HepG2 (cell line): ENCODE results near the genes RNASEK, BCL6B, DVL2 and TNK1.

DNA sequence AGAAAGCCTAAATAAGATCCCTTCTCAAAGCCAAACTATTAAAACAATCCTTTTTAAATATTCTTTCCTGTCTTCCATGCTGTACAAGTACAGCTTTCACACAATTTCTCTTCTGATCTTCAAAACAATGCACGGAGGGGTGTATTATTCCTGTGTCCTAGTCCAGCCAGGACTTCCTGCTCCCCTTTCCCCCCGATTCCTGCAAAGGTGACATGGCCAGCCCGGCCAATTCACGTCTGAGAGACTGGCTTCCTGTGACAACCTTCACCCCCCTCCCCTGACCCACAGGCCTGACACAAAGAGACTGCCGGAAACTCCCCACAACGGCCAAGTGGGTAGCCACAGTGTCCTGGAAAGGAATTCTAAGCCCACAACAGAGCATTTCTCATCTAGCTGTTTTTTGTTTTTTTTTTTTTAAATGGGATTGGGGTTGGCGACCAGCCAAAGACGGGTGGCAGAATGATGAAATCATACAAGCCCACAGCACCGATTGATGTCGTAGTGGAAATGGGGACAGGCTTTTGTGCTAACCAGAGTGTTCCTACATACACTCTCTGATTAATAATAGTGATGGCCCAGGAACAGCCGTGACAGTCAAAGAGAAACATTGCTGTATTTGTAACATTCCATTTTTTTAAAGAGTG lies 2.9 kb upstream of the XAF1 start:
- RRBS, 2 experiments: 50 to 69% methylated on average over 3 of the region's 11 CpGs
CAGE:
- cytosol, long polyA minus RNA: no peak
- cytosol, long polyA plus RNA: no peak
- long polyA plus RNA: no peak
- nucleus, long polyA minus RNA: no peak
- nucleus, long polyA plus RNA: no peak

- RRBS, 2 experiments: 2 to 7% methylated on average over 2 of the region's 42 CpGs
CAGE:
- cytosol, long polyA minus RNA: start-site peak on the minus strand at chr17:7012307-7012339, 27 reads; start-site peak on the plus strand at chr17:7012617-7012649, 106 reads
- cytosol, long polyA plus RNA: start-site peak on the plus strand at chr17:7012605-7012661, 613 and 817 reads in 2 replicates
- long polyA plus RNA: start-site peak on the plus strand at chr17:7012601-7012671, 968 and 1,725 reads in 2 replicates
- nucleus, long polyA minus RNA: no peak
- nucleus, long polyA plus RNA: start-site peak on the plus strand at chr17:7012617-7012659, 238 and 323 reads in 2 replicates
These were observed at the start of gene RNASEK for GRCh38 chr17:7012163-7012835. Gene RNASEK, plus strand, starts transcription at chr17:7012624.

DNA sequence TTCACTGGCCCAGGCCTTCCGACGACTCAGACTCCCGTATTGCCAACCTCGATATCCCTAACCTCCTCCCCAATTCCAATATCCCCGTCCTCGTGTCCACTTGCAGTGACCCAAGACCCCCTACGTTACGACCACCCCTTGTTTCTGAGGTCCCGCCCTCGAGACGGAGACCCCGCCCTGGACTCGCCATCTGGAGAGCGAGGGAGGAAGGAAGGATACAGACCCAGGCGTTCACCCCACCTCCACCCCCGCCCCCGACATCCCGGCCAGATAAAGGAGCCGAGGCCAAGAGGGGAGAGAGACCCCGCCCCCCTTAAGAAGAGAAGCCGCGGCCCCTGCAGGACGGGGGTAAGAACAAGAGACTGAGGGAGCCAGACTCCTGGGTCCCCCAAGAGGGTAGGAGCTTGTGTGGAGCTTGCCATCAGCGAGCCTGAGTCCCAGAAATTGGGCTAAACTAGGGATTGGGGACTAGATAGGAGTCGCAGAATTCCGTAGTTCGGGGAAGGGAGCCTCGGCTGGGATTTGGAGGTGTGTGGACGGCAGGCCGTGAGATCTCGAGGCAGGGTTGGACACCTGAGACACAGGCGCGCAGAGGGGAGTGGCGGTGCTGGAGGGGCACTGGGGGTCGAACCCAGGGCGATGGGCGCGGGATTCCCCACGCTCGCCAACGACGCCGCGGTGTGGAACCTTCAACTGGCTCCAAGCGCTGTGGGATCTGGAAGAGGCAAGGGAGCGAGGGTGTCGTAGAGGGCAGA lies at the start of gene BCL6B:
Gene BCL6B, plus strand, starts transcription at position 299 of the 755 bp plus-strand sequence.
- RRBS, 2 experiments: no CpG with 5 or more reads among the region's 47 CpGs
CAGE:
- cytosol, long polyA minus RNA: no peak
- cytosol, long polyA plus RNA: no peak
- long polyA plus RNA: no peak
- nucleus, long polyA minus RNA: no peak
- nucleus, long polyA plus RNA: no peak

DNA sequence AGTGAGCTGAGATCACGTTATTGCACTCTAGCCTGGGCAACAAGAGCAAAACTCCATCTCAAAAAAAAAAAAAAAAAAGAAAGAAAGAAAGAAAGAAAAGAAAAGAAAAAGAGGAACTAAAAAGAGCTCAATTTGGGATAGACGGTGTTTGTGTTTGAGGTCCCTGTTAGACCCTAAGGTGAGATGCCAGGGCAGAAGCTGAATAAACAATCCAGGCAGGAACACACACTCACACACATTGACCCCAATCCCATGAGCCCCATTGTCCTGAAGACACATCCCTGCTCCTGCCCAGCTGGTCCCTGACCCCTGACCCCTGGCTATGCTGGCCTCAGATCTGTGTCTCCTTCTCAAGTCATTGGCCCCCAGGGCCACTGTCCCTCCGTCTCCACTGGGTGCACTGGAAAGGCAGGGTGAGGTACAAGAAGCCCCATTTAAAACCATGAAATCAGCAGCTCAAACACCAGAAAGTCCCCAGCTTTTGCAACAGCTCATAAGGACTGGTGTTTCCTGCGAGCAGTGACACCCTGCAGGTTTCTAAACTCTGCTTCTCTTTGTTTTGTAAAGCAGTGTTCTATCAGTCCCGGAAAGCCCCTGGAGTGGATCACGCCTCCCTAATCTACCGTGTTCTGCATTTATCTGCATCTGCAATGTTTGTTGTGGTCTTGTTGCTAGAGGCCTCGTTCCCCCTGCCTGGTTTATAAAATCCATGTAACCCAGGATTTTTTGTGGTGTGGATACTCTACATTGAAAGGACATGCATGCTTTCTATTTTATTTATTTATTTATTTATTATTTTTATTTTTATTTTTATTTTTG lies 18.0 kb upstream of the ASGR2 start:
- RRBS, 2 experiments: no CpG with 5 or more reads among the region's 8 CpGs
CAGE:
- cytosol, long polyA minus RNA: no peak
- cytosol, long polyA plus RNA: no peak
- long polyA plus RNA: no peak
- nucleus, long polyA minus RNA: no peak
- nucleus, long polyA plus RNA: no peak

GRCh38 chr17:7177997-7178743 lies 1.0 kb downstream of the ASGR1 start:
- RRBS, 2 experiments: 0% methylated on average over 1 to 2 of the region's 19 CpGs
CAGE:
- cytosol, long polyA minus RNA: no peak
- cytosol, long polyA plus RNA: no peak
- long polyA plus RNA: no peak
- nucleus, long polyA minus RNA: start-site peak on the plus strand at chr17:7178687-7178694, 18 reads
- nucleus, long polyA plus RNA: no peak

DNA sequence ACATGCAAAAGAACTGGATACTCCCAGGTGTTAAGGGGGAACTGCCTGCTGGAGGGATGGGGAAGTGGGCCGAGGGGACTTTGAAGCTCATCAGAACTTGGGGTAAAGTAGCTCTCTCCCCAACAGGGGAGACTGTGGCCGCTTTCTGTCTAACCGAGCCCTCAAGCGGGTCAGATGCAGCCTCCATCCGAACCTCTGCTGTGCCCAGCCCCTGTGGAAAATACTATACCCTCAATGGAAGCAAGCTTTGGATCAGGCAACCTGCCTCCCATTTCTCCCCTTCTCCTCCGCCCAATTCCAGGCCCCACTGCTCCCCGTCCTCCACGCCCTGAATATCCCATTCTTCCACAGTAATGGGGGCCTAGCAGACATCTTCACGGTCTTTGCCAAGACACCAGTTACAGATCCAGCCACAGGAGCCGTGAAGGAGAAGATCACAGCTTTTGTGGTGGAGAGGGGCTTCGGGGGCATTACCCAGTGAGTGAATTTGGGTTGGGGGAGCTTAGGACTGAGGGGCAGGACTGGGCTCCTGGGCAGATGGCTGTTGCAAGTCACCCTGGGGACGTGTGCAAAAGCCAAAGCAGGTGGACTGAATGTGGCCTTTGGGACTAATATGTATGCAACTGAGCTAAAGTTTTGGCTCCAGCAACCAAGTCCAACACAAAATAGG lies 2.2 kb downstream of the ACADVL start:
- RRBS, 2 experiments: no CpG with 5 or more reads among the region's 12 CpGs
CAGE:
- cytosol, long polyA minus RNA: no peak
- cytosol, long polyA plus RNA: no peak
- long polyA plus RNA: no peak
- nucleus, long polyA minus RNA: no peak
- nucleus, long polyA plus RNA: no peak

- RRBS, 2 experiments: no CpG with 5 or more reads among the region's 85 CpGs
CAGE:
- cytosol, long polyA minus RNA: no peak
- cytosol, long polyA plus RNA: no peak
- long polyA plus RNA: no peak
- nucleus, long polyA minus RNA: no peak
- nucleus, long polyA plus RNA: no peak
These were observed at the start of gene DVL2 for GRCh38 chr17:7233854-7235178. Gene DVL2, minus strand, starts transcription at chr17:7234517.

GRCh38 chr17:7248698-7249205 lies 2.8 kb downstream of the CTDNEP1 start:
- RRBS, 2 experiments: no CpG with 5 or more reads among the region's 6 CpGs
CAGE:
- cytosol, long polyA minus RNA: no peak
- cytosol, long polyA plus RNA: no peak
- long polyA plus RNA: no peak
- nucleus, long polyA minus RNA: no peak
- nucleus, long polyA plus RNA: no peak

- RRBS, 2 experiments: no CpG with 5 or more reads among the region's 3 CpGs
CAGE:
- cytosol, long polyA minus RNA: no peak
- cytosol, long polyA plus RNA: no peak
- long polyA plus RNA: no peak
- nucleus, long polyA minus RNA: no peak
- nucleus, long polyA plus RNA: no peak
These were observed 3.8 kb upstream of the CLDN7 start for GRCh38 chr17:7266089-7266389.

GRCh38 chr17:7280417-7280696 lies 1.2 kb upstream of the SLC2A4 start:
- RRBS, 2 experiments: no CpG with 5 or more reads among the region's 10 CpGs
CAGE:
- cytosol, long polyA minus RNA: no peak
- cytosol, long polyA plus RNA: no peak
- long polyA plus RNA: no peak
- nucleus, long polyA minus RNA: no peak
- nucleus, long polyA plus RNA: no peak

- RRBS, 2 experiments: 77% methylated on average over 1 of the region's 12 CpGs; no CpG with 5 or more reads in 1 of the 2 experiments
CAGE:
- cytosol, long polyA minus RNA: no peak
- cytosol, long polyA plus RNA: no peak
- long polyA plus RNA: no peak
- nucleus, long polyA minus RNA: no peak
- nucleus, long polyA plus RNA: no peak
These were observed 5.1 kb downstream of the YBX2 start for GRCh38 chr17:7289323-7289722.

- RRBS, 2 experiments: 2 to 5% methylated on average over 4 to 9 of the region's 58 CpGs
CAGE:
- cytosol, long polyA minus RNA: start-site peak on the plus strand at chr17:7381070-7381080, 6 reads
- cytosol, long polyA plus RNA: no peak
- long polyA plus RNA: no peak
- nucleus, long polyA minus RNA: no peak
- nucleus, long polyA plus RNA: no peak
These were observed at the start of gene TNK1 for GRCh38 chr17:7380722-7381823. Gene TNK1, plus strand, starts transcription at chr17:7381089.

GRCh38 chr17:7403341-7403839 lies 507 bp downstream of the TMEM256 start:
- RRBS, 2 experiments: no CpG with 5 or more reads among the region's 19 CpGs
CAGE:
- cytosol, long polyA minus RNA: no peak
- cytosol, long polyA plus RNA: no peak
- long polyA plus RNA: no peak
- nucleus, long polyA minus RNA: no peak
- nucleus, long polyA plus RNA: no peak

- RRBS, 2 experiments: no CpG with 5 or more reads among the region's 13 CpGs
CAGE:
- cytosol, long polyA minus RNA: no peak
- cytosol, long polyA plus RNA: no peak
- long polyA plus RNA: no peak
- nucleus, long polyA minus RNA: no peak
- nucleus, long polyA plus RNA: no peak
These were observed 1.9 kb upstream of the NLGN2 start for GRCh38 chr17:7405666-7406318.

DNA sequence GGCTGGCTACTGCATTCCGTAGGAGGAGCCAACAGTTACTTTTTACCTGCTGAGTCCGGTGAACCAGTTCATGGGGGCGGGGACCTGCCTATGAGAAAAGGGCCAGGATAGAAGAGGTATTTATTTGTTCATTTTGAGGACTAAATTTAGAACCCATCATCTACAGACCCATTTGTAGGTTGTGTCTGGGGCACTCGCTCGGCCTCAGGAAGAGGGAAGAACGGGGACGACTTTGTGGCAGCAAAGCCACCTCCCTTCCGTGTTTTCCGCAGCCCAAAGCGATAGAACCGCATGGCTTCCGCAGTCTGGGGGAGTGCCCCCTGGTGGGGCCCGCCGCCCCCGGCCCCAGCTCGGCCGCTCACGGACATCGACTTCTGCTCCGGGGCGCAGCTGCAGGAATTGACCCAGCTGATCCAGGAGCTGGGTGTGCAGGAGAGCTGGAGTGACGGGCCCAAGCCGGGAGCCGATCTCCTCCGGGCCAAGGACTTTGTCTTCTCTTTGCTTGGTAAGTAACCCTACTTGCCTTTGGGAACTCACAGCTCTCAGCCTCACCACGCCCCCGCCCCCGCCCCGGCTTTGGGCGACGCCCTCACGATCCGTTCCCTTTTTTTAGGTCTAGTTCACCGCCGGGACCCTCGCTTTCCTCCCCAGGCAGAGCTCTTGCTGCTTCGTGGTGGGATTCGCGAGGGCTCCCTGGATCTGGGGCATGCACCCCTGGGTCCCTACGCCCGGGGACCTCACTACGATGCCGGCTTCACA lies 525 bp downstream of the TMEM102 start:
- RRBS, 2 experiments: 23 to 26% methylated on average over 14 to 19 of the region's 43 CpGs
CAGE:
- cytosol, long polyA minus RNA: no peak
- cytosol, long polyA plus RNA: no peak
- long polyA plus RNA: no peak
- nucleus, long polyA minus RNA: no peak
- nucleus, long polyA plus RNA: no peak

DNA sequence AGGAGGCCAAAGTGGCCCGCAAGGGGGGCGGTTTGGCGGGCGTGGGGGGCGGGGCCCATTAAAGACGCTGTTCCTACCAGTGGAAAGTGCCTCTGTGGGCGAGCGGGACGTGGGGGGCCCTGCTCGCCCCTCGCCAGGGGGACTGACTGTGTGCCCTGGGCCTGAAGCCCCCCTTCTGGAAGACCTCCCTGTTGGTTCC lies 2.0 kb upstream of the FGF11 start:
- RRBS, 2 experiments: no CpG with 5 or more reads among the region's 11 CpGs
CAGE:
- cytosol, long polyA minus RNA: no peak
- cytosol, long polyA plus RNA: no peak
- long polyA plus RNA: no peak
- nucleus, long polyA minus RNA: no peak
- nucleus, long polyA plus RNA: no peak

DNA sequence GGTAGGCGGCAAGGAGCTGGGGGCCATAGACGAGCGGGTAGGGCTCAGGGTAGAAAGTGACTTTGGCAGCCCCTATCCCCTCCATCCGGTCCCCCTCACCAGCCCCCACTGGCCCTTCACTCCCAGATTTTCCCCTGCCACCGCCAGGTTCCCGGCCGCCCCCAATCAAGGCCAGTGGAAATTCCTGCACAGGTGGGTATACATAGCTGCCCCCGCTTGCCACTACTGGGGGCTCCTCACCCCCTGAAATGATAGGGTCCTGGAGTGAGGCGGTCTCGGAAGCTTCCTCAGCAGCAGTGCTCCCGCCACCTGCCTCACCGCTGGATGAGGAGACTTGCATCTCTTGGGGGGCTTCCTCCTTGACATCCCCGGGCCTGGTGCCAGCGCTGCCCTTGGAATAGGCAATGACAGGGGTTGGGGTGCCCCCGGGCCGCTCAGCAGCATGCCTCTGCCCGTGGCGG lies 17.2 kb downstream of the ZBTB4 start:
- RRBS, 2 experiments: 93 to 98% methylated on average over 6 to 7 of the region's 18 CpGs
CAGE:
- cytosol, long polyA minus RNA: no peak
- cytosol, long polyA plus RNA: no peak
- long polyA plus RNA: no peak
- nucleus, long polyA minus RNA: no peak
- nucleus, long polyA plus RNA: no peak

DNA sequence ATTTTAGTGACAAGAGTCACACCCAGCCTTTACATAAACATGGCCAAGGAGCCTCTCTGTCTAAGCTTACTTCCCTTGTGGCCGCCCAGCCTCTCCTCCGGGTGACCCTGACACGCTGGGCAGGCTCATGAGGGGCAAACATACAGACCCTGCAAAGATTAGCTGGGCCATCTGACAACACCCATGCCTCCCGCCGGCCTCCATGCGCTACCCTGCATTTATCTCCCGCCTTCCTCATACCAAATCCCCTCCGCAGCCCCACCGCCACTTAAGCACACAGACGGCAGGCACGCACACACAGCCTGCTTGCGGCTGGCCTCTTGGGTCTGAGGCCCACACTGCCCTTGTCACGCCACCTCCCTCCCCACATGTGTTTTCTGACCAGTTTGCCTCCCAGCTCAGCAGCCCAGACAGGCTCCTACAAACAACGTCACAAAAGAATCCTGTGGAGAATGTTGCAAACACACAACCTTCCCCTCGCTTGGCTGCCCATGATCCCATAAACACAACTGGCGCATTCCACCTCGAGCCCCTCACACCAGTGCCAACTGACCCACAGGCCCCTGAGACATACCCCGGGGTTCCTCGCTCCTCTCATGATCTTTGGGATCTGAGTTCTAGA lies 1.5 kb downstream of the ZBTB4 start:
- RRBS, 2 experiments: 9 to 12% methylated on average over 4 of the region's 19 CpGs
CAGE:
- cytosol, long polyA minus RNA: no peak
- cytosol, long polyA plus RNA: no peak
- long polyA plus RNA: no peak
- nucleus, long polyA minus RNA: no peak
- nucleus, long polyA plus RNA: no peak

GRCh38 chr17:7492475-7492740 lies 11.2 kb downstream of the SLC35G6 start:
- RRBS, 2 experiments: no CpG with 5 or more reads among the region's 6 CpGs
CAGE:
- cytosol, long polyA minus RNA: no peak
- cytosol, long polyA plus RNA: no peak
- long polyA plus RNA: no peak
- nucleus, long polyA minus RNA: no peak
- nucleus, long polyA plus RNA: no peak

DNA sequence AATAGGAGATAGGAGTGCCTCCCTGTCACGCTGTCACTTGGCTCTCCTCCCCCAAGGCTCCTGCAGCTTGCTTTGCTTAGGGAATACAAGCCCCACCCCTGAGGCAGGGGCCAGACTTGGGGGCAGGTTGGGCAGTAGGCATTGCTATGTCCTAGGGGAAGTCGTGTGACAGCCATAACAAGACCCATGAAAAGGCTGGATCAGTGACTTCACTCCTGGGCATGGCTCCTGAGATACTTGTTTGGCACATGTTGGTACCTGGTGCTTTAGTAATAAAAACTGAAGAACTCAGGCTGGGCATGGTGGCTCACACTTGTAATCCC lies 28.8 kb downstream of the SLC35G6 start:
- RRBS, 2 experiments: no CpG with 5 or more reads among the region's 2 CpGs
CAGE:
- cytosol, long polyA minus RNA: no peak
- cytosol, long polyA plus RNA: no peak
- long polyA plus RNA: no peak
- nucleus, long polyA minus RNA: no peak
- nucleus, long polyA plus RNA: no peak